ENCODE measurements around a stretch of chr2.

GRCh38 chr2:3309801-3310390 is 67.7 kb downstream of the EIPR1 start:
- PRO-cap, result no peak

GRCh38 chr2:3448605-3449005 is 69.1 kb downstream of the TRAPPC12 start:
- PRO-cap, result no peak

DNA sequence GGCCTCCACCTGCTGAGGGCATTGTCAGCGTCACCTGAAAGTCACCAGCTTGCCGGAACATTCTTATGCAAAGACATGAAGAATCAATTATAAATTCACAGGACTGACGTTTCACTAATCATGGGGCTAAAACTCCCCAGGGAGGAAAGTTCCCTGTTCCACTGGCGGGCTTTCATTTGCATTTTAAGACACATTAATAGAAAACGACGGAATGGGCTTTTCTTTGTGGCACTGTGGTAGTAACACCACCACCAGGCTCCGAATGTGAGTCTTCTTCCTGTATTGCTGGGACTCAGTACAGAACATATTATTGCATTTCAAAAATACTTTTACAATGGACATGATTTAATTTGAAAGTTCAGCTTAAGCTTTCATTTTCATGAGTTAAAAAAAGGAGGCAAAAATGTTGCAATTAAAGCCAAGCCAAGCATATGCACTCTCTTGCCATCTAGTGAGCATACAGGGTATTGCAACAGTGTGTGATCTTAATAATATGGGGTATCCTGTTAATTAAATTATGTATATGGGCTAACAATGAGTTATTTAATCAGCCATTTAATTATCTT is 57.3 kb downstream of the ADI1 start:
- PRO-cap, result no peak

DNA sequence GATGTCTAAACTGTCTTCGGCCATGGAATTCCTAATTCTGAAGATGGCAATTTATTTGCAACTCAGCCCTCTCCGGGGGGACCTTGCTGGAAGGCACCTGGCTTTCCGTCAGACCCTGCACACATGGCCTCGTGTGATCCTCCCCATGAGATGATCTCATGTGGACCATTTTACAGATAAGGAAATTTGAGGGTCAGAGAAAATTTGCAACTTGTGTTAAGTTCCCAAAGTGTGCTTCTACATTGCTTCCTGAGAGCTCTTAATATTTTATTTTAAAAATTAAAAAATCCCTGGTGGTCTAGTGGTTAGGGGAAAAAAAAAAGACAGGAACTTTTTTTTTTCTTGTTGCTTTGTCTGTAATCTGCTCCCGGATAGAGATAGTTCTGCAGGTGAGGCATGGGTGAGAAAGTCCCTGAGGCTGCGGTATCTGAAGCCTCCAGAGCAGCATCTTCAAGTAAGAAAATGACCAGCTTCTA is 9.8 kb downstream of the COLEC11 start:
- PRO-cap, result no peak

- PRO-cap, result no peak
These were observed 31.4 kb downstream of the COLEC11 start for GRCh38 chr2:3626280-3626788.

DNA sequence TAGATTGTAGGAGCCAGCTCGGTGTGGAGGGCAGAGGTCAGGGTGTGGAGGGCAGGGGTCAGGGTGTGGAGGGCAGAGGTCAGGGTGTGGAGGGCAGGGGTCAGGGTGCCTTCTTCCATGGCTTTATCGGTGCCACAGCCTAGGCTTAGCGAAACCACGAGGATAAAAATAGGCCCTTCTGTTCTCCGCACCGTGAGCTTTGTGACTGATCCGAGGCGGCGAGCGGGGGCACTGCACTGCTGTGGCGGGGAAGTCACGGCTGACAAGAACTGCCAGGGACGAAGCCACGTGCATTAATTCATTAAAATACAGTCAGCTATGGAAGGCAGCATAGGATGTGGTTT is 1.3 kb upstream of the ALLC start:
- PRO-cap, result no peak

- PRO-cap, result no peak
These were observed 8.4 kb upstream of the DCDC2C start for GRCh38 chr2:3694782-3695478.

GRCh38 chr2:3704038-3704516 is 702 bp downstream of the DCDC2C start:
- PRO-cap, result no peak

- PRO-cap, result unidirectional peak, minus-strand start at chr2:5373429
These were observed 318.9 kb upstream of the SOX11 start for GRCh38 chr2:5373264-5373631.

- PRO-cap, result no peak
These were observed 224.7 kb upstream of the SOX11 start for GRCh38 chr2:5467600-5467799.

GRCh38 chr2:5932451-5933133 is 240.4 kb downstream of the SOX11 start:
- PRO-cap, result no peak

DNA sequence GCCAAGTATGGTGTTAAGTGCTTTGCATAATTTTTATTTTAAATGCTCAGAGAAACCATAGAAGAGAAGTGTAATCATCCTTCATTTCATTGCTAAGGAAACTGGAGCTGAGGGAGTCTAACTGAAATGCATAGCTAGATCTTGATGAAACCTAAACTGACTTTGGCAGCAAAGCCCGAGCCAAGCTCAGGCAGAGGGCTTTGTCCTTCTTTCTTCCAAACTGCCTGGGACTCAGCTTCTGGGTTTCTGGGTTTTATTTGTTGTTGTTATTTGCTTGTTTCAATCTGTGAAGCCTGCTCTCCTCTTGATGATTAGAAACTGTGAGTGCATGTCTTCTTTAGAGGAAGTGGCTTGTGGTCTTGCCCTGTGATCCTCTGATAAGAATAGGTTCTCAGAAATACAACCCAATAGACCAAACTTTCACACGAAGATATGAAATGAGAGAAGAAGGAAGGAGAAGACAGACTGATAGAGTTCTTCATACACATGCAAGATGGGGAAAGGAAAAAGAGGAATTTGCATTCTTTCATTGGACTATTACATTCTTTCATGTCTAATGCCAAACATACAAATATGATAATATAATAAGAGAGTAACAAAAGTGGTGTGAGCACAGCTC is 7.5 kb upstream of the RNF144A start:
- PRO-cap, result no peak

DNA sequence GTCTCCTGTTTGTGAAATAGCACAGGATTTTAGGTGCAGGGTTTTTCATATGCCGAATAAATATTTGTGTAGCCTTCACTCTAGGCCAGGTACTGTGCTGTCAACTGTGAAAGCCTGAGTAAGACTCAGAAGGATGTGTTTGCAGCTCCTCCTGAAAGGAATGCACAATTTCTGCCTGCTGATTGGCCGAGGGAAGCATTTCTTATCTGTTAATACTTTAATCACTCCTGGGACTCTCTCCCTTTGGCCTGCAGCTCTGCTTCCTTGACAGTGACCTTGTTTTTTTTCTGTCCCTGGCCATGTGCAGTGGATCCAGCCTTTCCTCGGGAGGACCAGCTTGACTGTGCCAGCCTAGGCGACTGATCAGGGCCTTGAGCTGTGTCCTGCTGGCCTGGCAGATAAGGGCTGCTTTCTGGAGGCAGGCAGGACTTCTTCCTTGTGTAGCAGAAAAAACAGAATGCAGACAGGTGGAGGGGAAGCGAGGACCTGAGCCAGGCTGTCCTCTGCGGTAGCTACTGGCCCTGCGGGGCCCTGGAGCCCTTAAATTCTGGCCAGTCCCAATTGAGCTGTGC is 10.0 kb downstream of the RNF144A start:
- PRO-cap, result no peak

GRCh38 chr2:7064083-7064887 is 147.1 kb downstream of the RNF144A start:
- PRO-cap, result no peak

- PRO-cap, result no peak
These were observed 809.8 kb downstream of the RNF144A start for GRCh38 chr2:7726882-7727591.

DNA sequence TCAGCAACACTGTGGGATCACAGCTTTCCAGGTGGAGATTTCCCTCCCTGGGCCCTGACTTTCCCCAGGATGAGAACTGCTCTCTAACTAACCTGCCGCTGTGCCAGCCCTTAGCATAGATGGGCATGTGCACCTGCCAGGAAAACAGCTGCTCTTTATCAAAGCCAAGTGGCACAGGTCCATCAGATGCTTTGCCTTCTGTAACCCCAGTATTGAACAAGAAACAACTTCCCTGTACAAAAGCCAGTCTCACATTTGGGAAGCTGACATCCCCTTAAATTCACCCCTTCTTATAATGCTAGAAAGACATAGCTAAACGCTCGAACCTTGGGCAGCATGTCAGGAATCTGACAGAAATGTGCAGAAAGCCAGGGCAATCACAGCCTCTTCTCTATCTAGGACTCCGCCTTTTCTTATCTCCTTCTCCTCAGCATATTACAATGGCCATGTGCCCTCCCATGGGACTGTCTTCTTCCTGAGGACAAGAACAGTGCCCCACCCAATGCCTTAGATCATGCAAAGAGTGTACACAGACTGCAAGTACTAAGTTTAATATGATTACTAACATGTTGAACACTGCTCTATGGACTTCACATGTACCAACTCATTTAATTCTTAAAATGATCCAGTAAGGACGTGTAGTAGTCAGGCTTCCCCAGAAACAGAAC is 535.3 kb upstream of the ID2 start:
- PRO-cap, result no peak

- PRO-cap, result no peak
These were observed 376.5 kb upstream of the ID2 start for GRCh38 chr2:8305071-8305959.

DNA sequence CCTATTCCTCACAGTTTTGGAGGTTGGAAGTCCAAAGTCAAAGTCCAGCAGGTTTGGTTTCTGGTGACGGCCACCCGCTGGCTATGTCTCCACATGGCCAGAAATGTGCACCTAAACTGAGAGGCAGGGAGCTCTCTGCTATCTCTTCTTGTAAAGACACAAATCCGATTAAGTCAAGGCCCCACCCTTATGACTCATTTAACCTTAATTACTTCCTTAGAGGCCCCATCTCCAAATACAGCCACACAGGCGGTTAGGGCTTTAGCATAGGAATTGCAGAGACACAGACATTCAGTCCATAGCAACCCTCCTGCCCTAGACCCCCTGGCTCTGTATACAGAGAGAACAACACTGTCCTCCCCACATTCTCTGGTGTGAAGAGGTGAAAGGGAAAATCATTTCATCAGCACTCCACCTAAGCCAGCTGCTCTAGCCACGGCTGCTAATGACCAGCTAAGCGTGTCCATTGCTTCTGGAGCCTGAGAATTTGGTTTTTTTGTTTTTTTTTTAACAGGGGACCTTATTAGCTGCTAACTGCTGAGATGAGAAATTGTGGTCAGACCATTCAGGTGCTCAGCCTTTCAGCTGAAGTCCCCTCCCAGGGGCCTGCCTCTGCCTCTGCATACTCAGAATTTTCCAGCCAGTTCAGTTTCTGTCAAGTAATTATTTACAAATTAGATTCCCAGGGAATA is 368.8 kb upstream of the ID2 start:
- PRO-cap, result no peak

DNA sequence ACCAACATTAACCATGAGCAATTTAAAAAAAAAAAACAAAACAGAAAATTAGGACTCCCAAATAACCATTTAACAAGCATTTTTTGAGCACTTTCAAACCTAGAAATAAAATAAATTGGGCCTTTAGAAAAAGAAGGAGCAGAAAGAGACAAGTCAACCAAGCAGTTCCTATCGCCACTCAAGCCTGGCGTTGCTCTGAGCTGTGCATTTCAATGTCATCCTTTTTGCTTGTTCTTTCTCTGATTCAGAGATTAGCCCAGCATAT is 344.7 kb upstream of the ID2 start:
- PRO-cap, result no peak

DNA sequence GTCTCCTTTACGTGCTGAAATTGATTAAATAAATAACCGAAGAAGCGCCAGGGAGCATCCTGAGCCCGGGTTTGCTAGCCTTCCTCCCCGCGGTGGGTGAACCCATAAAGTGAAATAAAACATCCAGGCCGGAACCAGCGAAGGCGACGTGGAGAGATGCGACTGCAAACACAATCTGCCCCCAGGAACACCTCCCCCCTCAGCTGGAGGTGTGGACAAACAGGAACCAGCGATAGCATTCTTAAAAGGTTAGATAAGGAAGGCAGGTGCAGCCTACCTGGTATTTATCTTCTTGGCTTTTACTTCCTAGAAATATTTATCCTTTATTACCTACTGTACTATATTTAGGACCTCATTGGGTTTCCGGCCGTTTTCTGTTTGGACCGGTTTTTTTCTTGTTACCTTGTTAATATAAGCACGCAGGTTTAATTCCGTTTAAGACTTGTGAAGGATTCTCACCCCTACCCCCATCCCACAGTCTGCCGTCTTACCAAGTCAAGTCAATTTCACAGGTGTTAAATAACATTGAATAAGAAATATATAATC is 224.1 kb upstream of the ID2 start:
- PRO-cap, result no peak